Sciatic nerve (tissue), 1 donor: Measurements from ENCODE around the genes HES6 and ASB1.

DNA sequence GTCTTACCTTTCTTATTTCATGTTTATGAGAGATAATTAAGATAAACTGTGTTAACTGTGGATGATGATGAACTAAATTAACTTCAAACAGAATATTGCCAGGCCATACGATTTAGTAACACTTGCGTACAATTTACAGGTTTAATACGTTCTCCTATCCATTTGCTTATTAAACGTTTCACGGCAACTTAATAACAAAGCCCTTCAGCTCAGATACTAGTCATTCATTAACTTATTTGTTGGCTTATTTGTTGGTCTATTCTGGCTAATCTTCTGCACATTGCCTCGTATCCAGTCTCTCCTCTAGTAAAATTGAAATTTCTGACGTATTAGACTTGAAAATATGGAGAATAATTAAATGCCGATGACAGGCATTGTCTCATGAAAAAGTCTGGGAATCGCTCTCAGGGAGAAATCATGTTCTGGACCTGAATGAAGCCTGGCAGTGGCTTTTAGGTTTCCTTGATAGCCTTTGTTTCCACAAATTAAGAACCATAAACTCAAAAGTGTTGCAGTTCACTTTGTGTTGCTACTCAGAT is 4.3 kb downstream of the SCLY start:
- PRO-cap = no peak

DNA sequence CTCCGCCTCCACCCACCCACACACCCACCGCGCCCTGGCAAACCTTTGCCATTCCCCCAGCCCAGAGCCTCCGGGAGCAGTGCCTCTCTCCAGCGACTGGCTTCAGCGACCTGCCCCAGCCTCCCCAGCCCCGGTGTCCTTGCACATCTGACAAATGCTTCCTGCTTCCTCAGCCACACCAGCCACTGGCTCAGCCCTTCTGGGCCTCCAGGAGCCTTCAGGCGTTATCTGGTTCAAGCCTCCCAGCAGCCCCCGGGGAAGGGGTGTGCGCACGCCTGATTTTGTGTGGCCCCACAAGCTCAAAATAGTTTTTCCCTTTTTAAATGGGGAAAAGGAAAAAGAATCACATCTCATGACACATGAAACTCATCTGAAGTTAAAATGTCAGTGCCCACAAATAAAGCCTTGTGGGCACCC is 14.3 kb downstream of the ESPNL start:
- PRO-cap = no peak

- PRO-cap = no peak
Measured at GRCh38 chr2:238175504-238176382, 17.0 kb downstream of the ERFE start.

DNA sequence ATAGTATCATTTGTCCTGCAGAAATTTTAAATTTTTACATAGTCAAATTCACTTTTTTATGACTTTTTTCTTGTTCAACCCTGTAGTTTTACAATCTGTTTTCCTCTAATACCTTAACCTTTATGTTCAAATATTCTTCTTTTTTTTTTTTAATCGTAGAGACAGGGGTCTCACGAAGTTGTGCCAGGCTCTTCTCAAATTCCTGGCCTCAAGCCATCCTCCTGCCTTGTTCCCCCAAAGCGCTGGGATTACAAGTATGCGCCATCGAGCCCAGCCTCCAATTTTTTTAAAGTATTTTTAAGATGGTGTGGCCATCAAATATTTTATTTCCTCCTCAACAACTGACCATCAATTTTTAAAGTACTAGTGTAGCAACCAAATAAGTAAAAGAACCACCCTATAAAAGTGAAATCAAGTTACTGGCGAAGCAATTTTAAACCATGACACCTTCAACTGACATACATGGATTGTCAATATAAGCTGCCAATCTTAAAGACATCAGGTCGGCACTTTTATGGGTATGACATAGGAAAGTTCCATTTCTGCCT is 3.8 kb downstream of the ILKAP start:
- PRO-cap = no peak

DNA sequence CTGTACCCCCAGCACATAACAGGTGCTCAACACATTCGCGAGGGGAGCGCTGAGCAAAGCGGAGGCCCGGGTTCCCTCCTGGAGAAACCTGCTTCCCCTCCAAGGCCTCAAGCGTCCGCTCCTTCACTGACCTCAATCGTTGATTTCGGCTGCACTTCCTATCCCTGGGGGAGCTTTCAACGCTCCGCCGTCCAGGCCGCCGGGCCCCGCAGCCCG is 8.7 kb downstream of the HES6 start:
- PRO-cap = no peak

DNA sequence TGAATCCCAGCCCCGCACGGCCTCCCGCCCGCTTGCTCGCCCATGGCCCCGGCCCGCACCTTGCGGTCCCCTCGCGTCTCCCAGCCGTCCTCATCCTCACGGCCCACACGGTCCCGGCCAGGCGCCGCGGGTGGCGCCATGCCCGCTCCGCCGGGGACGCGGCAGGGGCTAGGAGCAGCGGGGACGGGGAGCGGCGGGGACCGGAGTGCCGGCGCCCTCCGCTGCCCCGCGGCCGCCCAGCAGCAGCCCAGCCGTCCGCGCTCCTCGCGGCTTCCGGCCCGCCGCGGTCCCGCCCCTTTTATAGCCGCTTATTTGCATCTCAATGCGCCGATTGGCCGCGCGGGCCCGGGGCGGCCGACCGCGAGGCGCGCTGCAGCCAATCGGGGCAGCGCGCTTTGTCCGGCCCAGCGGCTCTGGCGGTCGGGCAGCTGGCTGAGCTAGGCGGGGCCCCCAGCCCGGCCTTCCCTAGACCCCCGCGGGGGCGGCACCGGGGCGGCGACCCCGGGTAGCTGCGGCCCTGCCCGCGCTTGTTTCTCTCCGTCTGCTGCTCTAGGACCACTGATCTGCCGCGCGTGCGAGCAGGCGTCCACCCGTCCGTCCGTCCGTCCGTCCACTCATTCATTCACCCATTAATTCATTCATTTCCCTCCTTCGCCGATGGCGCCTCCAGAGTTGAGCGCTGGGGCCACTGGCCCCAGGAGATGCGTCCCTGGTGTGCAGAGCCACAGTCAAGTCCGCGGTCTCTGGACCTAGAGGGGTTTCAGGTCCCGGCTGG is at the start of gene HES6:
HES6 (minus strand) TSS at position 273 of the 775 bp plus-strand sequence.
- PRO-cap = bidirectional peak, plus-strand start at position 407 of the sequence, minus-strand start at position 273 of the sequence

DNA sequence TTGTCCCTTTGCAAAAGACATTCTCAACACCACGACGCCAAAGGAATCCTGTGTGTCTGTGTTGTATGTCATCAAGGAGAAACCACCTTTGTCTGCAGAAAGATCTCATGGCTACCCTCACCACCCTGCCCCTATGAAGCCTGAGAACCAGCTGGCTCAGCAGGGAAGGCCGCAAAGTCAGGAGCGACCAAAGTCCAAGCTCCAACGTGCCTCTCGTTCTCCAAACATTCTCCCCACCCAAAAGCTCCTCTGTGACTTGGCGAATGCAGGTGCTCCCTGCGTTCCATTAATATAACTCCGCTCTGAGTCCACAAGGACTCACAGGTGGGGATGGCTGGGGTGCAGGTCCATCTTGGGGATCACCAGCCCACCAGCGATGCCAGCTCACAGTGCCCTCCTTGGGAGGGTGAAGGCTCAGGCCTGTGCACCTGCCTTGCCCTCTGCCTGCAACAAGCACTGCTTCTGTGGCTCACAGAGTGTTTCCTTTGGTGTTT is 6.3 kb upstream of the PER2 start:
- PRO-cap = no peak

- PRO-cap = no peak
Measured at GRCh38 chr2:238297591-238298131, 9.3 kb upstream of the PER2 start.

DNA sequence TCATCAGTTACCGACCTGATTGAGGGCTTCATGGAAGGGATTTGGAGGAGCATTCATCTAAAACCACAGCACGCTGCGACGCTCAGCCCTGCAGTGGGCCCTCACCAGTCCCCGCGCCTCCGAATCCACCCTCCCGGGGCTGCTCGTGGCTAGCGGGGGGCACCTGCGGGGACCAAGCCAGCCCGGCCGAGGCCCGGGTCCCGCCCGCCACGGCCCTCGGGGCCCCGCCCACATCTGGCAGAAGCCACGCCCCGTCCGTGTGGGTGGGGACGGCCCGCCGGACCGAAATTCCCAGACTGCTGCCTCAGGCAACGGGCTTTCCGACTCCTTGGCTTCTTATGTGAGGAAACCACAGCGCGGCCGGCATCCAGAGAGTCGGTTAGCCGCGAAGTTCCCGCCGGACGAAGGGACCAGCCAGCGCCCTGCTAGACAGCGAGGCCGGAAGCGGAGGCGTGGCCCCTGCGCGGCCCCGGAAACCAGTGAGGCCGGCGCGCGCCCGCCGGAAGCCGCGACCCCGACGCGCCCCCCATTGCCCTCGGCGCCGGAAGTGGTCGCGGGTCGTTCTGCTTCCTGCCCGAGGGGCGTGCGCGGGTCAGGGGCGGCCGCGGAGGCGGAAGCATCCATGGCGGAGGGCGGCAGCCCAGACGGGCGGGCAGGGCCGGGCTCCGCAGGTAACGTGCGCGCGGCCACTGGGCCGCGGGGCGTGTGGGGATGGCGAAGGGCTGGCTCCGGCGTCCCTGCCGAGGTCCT is at the start of gene ASB1:
ASB1 (plus strand) TSS at position 479 of the 750 bp plus-strand sequence.
- PRO-cap = bidirectional peak, plus-strand start at position 260 of the sequence, minus-strand start at position 218 of the sequence; bidirectional peak, plus-strand start at position 595 of the sequence, minus-strand start at position 403 of the sequence

DNA sequence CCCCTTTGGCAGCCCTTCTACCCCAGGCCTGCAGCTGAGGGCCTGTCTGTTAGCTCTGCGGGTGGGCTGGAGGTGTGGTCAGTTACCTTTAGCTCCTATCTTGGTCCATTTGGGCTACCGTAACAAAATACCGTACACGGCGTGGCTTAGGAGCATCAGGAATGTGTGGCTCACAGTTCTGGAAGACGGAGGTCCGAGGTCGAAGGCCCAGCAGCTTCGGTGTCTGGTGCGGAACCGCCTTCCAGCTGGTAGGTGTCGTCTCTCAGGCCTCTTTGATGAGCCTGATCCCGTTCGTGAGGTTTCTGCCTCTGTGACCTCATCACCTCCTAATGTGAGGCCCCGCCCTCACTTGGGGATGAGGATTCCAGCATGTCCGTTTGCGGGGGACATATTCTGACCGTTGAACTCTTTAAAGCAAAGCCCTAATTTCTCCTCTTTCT is 127.7 kb downstream of the ASB1 start:
- PRO-cap = no peak

DNA sequence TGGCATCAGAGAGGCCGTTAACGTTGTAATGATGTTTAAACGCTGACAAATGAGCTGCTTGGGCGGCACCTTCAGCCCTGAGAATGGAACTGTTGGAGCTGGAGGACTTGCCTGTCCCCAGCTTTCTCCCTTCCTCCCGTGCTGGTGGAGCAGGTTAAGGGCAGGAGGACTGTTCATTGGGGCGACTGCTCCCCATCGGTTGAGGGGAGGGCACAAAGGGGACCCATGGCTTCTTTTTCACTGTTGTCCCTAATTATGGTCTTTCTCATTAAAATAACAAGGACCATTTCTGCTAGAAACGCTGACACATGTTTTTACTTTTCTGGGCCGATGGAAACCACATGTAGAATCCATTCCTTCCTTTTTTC is 169.9 kb downstream of the ASB1 start:
- PRO-cap = no peak

DNA sequence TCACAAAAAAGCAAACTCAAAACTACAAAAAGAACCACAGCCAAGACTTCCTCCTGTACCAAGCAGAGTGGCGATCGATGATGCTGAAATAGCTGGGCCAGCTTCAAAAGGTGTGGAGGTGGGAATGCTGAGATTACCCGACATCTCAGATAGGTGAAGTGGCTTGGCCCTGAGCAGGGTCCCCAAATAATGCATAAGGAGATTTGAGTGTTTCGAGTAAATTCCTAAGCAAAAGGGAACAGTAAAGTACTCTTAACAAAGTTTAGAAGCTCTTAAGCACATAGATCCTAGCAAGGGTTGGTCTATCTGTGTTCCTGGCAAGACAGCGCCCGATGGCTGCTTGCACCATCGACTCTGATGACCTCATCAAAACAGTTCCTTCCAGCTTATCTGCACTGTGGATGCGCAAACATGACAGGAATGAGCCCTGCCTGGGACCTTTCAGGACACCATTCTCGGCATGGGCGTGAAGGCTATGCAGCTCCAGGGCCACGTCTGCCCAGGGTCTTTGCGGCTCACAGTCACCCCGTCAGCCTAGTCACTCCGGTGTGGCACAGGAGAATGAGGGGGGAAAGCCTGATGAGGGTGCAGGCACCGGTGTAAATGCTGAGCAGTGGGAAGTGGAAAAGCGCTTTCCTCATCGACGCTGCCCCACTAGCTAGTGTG is 147.9 kb upstream of the TWIST2 start:
- PRO-cap = unidirectional peak, plus-strand start at position 505 of the sequence

- PRO-cap = no peak
Measured at GRCh38 chr2:238724722-238725141, 123.2 kb upstream of the TWIST2 start.

- PRO-cap = no peak
Measured at GRCh38 chr2:238875607-238876192, 27.8 kb downstream of the TWIST2 start.

GRCh38 chr2:238883146-238883643 is 35.3 kb downstream of the TWIST2 start:
- PRO-cap = no peak

GRCh38 chr2:238929616-238930172 is 81.8 kb downstream of the TWIST2 start:
- PRO-cap = no peak

DNA sequence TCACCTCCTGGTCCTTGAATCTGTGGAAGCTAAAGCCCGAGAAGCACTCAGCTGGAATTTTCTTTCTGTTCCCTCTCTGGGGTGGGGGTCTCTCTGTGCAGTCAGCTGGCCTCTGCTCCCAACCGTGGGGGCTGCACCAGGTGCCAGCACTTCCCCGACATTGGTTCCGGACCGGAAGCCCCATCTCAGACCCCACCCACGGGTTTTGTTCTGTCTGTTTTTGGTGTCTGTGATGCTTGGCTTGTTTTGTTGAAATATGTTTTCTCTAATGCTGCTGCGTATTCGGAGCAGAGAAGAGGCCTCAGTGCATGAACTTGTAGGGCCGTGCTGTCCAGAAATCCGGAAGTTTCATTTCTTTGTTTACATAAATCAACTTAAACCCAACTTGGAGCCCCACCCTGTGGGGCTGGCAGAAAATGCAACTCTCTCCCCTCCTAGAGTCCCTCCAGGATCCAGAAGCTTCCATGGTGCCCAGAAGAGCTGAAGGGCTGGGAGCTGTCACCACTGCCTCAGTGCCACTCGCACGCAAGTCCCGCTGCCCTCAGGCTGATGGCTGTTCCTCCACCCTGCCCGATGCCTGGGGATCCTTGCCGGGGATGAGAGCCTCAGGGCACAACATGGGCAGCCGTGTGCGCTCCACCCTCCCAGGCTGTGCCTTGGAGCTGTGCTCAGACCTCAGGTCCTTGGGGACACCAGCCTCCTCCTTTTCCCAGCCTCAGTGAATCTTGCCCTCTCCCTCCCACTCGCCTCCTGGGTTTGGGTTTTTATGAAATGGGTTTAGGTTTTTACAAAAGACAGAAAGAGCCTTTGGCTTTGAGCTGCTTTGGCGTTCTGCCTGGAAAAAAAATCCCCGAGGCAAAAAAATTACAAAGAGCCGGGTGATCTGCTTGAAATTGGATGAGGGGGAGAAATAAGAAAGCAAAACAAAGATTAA is 155.0 kb downstream of the TWIST2 start:
- PRO-cap = no peak

GRCh38 chr2:239118002-239118838 is 270.3 kb downstream of the TWIST2 start:
- PRO-cap = bidirectional peak, plus-strand start at chr2:239118474, minus-strand start at chr2:239118399

GRCh38 chr2:239197202-239197627 is 203.6 kb downstream of the HDAC4 start:
- PRO-cap = no peak

DNA sequence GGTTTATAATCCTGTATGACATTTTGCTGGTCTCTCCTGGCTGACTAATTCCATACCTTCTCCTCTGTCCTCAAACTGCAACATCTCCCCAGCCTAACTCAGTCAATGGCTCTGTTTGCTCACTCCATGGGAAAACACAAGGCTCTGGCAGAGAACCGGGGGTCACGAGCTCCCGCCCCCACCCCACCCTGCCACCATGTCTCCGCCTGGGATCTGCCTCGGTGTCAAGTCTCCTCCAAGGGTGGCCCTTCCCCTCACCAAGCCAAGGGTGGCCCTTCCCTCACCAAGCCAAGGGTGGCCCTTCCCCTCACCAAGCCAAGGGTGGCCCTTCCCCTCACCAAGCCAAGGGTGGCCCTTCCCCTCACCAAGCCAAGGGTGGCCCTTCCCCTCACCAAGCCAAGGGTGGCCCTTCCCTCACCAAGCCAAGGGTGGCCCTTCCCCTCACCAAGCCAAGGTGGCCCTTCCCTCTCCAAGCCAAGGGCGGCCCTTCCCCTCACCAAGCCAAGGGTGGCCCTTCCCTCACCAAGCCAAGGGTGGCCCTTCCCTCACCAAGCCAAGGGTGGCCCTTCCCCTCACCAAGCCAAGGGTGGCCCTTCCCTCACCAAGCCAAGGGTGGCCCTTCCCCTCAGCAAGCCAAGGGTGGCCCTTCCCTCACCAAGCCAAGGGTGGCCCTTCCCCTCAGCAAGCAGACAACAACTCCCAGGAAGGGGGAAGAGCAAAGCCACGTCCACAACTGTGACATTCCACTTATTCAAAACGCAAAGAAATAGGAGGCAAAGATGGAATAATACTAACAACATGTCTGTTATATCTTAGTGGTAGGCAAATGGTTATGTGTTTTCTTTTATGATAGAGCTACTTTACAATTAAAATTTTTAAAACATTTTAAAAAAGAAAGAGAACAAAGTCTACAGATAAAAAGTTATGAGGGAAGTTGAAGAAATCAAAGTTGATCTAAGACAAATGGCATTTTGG is 168.2 kb downstream of the HDAC4 start:
- PRO-cap = no peak